ENCODE measurements around the gene FOXP4.

DNA sequence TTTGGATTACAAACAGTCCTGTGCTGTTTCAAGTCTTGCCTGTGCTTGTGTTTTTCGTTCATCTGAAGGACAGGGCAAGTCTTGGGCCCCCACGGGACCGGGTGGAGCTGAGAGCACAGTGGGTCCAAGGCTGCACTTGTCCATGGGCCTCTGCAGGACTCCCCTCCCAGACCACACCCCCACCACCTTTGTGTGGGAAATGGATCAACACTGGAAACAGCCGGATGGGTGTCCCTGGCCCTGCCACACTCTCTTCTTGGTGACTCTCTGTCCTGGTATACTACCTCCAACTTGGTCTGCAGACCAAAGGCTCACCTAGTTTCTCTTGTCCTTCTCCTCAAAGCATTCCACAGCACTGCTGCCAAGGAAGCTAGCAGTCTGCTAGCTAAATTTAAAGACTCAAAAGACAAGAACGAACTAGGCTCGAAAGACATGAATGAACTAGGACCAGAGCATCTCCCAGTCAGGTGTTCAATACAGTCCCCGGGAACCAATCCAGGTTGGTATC, 16.7 kb downstream of the KCNK5 start:
- RRBS = 93% methylated on average over 2 of the region's 7 CpGs

GRCh38 chr6:39345010-39345311, 22.5 kb upstream of the KCNK16 start:
- RRBS = 35% methylated on average over 2 of the region's 6 CpGs

- RRBS = no CpG with 5 or more reads among the region's 9 CpGs
Observed at GRCh38 chr6:39819740-39820303, 27.6 kb downstream of the DAAM2 start.

DNA sequence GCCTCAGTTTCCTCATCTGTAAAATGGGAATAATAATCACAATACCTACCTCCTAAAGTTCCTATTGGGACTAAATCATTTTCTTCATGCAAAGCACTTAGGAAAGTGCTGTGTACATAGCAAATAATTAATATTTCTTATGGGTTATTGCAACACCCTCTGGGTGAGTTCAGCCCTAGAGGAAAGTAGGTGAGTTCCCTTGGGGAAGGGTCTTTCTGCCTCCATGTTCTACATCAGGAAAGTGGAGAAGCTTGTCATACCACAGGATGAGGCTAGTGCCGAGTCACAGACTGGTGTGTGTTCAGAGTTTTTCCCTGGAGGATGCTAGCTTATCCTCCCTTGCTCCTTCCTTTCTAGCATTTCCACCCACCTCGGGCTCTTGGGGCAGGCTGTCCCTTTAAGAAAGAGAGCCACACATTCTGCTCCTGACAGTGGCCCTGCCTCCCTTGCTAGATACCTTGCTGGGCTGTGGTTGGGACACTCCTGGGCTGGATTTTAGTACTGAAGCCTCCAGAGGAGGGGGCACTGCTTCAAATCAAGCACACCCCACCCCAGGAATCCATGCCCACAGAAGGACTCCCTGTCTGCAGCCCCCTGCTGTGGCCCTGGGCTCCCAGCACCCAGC, 28.7 kb downstream of the DAAM2 start:
- RRBS = no CpG with 5 or more reads among the region's 2 CpGs

DNA sequence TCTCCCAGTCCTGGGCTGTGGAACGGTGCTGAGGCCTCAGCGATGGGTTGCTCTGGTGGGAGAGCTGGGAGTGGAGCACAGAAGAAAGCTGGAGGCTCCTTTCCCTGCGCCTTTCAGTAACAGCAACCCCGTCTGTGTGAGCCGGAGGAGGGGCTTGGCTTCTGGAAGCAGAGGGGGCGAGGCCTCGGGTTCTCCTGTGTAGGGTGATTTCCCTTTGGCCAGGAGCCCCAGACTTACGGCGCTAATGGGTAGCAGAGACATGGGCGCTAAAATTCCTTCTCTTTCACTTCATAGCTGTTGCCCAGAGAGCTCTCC, 55.0 kb downstream of the DAAM2 start:
- RRBS = no CpG with 5 or more reads among the region's 10 CpGs

GRCh38 chr6:39901468-39902085, 32.7 kb downstream of the MOCS1 start:
- RRBS = no CpG with 5 or more reads among the region's 20 CpGs

DNA sequence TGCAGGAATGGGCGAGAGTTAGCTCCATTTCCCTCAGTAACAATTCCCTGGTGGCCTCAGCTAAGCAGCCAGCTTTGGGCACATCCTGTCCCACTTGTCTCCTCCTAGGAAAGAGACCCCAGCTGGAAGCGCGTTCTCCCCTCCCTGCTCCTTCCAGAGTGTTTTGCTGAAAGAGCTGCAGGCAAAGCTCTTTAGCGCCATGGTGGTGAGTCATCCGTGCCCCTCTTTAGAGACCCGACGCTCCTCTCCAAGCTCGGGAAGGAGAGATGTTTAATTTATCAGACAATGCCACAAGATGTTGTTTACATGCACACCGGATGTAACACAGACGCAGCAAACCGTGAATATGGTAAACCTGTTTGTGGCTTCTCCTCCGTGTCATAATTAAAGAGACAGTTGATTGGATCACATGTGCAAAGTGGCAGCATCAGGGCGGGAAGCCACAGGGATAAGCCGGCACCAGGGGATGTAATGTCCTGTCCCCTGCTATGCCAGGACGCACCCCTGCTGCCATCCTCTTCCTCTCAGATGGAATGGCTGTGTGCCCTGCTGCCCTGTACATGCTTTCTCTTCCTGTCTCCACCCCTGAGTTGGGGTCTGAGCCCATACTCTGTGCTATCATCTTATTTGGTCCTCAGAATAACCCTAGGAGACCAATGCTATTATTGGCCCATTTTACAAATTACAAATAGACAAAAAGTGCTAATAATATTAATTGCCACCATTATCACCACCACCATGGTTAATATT, 109.4 kb downstream of the LRFN2 start:
- RRBS = 4% methylated on average over 5 of the region's 15 CpGs

DNA sequence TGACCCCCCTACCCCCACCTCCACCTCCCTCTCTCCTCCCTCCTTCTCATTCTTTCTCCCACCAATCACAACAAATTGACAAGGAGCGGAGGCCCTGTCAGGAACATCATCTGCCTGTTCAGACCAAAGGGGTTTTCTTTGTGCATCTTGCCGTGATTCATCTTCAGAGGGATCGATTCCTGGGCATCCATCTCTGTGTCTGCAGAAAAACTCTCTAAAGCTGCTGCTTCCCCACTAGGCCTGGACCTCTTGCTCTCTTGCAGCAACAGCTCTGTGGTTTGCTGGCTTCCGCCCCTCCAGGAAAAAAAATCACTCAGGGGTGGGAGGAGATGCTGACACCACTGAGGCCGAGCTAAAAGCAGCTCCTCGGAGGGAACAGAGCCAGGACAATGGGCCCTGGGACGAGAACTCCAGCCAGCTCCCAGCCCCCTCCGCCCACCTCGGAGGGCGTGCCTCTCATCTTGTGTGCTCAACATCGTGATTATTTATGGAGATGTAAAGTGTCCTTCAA, 53.3 kb upstream of the LRFN2 start:
- RRBS = no CpG with 5 or more reads among the region's 11 CpGs

DNA sequence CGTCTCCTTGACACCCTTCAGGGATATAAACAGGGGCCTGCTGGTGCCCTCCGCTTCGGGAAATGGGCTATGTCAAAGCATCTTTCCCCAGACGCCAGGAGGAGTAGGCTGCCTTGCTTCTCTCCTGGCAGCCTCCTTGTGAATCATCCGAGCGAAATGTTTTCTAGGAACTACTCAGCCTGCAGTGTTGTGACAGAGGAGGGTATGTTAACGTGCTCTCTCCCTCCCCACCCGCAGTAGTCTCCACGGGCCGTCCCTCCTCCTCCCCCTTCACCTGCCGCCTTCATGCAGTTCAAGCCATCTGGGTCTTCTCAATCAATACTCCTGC, 168.1 kb upstream of the LRFN2 start:
- RRBS = no CpG with 5 or more reads among the region's 11 CpGs

DNA sequence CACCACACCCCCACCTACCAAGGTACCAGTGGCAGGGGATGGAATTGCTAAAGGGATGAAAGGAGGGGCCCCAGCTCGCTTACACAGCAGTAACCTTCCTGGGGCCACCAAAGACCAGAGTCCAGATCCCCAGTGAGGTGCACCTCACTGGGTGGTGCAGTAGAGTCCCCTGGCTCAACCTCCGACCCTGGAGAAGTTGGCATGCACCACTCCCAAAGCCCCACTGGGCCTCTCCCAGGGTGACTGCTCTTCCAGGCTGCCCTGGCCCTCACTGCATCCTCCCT, 821 bp downstream of the UNC5CL start:
- RRBS = no CpG with 5 or more reads among the region's 2 CpGs

GRCh38 chr6:41063816-41064458, 8.2 kb downstream of the OARD1 start:
- RRBS = no CpG with 5 or more reads among the region's 5 CpGs

DNA sequence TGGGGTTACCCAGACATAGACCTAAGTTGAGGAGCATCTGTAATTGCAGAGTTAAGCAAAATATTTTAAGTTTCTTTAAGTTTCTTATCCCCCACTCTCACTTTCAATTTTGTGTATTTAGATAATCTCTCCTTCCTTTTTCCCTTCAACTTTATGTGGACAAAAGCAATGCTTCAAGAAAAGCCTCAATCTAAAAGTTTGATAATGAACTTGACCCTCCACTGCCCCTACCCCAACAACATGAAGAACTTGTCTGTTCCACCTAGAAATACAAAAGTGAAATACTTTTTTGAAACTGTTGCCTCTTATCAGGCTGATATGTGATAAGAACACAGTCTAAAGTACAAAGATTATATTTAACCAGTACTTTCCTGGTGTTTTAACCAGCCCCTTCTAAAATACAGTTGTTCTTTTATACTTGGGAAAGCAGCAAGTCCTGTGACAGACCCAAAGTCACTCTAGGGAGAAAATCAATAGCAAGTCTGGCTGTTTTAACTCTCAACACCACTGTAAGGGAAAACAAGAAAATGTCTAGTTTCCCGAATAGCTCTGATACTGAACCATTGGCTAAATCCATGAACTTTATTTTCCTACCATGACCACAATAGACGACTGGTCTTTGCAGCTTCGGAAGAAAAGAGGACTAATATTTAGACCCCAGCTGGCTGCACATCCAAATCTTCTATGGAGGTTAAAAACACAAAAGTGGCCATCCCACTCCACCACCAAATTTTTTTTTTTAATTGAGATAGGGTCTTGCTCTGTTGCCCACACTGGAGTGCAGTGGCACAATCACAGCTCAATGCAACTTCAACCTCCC, 6.5 kb downstream of the OARD1 start:
- RRBS = no CpG with 5 or more reads among the region's 3 CpGs

DNA sequence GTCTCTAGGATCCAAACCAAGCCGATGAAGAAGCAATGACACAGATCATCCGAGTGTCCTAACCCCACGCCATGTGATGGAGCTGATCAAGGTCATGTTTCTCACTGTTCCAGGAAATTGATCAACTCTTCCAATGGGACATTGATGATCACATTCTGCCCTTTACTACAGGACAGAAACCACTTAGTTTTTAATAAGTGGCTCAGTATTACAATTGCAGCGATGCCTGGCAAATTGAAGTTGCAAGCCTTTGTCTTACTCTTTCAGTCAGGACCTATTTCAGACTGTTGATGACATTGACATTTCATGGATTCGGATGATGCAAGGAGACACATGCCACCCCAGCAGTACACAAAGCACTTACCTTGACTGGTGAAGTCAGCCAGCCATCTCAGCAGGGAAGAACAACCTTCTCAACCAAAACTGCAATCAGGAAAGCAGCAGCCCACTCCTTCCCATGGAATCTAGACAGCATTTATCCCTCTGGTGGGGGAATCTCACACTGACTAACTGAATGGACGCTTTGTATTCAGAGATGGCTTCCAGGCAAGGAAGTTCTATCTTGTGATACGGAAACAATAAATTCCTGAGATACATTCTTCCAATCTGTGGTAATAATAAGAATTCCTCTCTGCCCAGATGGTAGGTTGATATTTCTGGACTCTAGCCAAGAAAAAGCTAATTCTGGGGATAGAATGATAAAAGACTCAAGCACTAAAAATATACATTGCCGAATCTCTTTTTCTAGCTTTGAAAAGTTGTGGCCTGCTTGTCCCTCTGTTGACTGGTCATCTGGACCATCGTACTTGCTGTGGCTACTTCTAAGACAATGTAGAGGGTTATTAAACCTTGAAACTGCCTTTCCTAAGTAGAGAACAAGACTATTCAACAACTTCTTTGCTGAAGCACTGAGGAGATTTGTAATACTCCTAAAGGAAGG, 24.8 kb downstream of the NFYA start:
- RRBS = no CpG with 5 or more reads among the region's 9 CpGs

- RRBS = no CpG with 5 or more reads among the region's 6 CpGs
Observed at GRCh38 chr6:41101615-41102620, 29.1 kb downstream of the NFYA start.

DNA sequence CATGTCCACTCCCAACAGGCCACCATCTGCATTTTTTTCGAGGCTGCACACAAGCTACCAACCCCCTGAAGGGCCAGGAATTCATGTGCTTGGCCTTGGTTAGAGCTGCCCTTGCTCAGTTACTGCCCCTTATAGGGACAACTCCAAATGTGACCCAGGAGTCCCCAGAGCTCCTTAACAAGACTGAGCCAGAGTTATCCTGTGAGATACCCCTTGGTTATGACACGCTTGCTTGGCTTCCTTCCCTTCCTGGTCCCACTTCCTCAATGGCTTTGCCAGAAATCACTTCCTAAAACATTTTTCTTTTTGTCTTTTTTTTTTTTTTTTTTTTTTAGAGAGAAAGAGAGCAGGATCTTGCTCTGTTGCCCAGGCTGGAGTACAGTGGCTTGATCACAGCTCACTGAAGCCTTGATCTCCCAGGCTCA, 8.9 kb downstream of the TREM1 start:
- RRBS = no CpG with 5 or more reads among the region's 2 CpGs

DNA sequence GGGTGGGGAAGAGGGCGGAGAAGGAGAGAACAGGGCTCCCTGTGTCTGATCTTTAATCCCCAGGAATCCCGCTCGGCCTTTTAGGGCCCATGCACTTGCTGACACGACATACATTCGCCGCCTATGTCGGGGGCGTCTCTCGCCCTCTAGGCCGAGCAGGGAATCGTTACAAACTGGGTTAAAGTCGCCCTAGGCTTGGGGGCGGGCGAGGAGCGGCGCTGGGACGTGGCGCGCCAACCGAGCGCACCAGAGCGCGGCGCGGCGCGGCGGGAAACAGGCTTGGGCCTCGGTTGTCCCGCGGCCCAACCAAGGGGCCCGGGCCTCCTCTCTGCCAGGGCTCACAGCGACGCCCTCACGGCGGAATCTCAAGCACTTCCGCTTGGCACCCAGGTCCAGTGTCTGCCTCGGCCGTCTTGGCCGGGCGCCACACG, 71.3 kb downstream of the NCR2 start:
- RRBS = 86% methylated on average over 3 of the region's 42 CpGs

GRCh38 chr6:41427326-41427781, 91.9 kb downstream of the NCR2 start:
- RRBS = 3% methylated on average over 11 of the region's 27 CpGs

DNA sequence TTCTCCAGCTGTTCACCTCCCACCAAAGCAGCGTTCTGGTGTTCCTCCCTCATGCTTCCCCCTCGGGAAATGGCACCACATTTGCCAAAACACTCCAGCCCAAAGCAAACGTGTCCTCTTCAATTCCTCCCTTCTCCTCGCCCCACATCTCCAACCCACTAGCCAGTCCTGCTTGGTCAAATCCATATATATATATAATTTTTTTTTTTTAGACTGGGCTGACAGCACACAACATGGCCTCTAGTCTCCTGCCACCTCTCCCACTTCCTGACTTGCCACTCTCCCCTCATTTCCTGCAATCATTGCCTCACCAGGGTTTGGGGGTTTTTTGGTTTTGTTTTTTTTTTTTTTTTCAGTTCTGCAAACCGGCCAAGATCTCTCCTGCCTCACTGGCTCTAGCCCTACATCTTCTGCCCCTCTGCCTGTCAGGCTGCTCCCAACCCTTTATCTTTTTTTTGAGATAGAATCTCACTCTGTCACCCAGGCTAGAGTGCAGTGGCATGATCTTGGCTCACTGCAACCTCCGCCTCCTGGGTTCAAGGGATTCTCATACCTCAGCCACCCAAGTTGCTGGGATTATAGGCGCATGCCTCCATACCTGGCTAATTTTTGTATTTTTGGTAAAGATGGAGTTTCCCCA, 104.6 kb downstream of the NCR2 start:
- RRBS = no CpG with 5 or more reads among the region's 7 CpGs

DNA sequence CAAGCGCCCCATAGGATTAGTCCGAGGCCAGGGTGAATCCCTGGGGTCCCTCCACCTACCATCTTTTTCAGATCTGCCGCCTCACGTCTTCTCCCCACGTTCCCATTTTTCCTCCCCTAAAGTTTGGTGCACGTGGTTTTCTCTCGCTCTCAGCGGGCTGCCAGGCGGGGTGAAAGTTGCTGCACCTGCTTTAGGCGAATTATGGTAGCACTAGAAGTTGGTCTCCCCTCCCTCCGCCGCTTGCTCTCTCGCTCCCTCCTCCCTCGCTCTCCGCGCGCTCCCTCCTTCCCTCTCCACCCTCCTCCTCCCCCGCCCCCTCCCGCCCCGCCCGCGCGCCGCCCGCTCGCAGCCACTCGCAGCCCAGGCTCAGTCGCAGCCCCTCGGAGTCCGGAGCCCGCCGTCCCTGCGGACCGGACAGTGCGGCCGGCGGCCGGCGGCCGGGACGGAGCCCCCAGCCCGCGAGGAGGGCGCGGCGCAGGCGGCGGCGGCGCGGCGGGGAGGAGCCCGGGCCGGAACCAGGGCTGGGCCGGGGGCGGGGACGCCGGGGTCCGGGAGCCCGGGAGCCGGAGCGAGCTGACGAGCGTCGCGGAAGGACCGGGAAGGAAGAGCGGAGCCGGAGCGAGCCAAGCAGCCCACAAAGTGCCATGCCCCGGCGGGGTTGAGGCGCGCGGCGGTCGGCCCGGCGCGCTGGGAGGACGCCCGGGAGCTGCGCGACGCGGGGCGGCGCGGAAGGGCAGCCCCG, at the start of gene FOXP4:
Gene FOXP4, plus strand, starts transcription at position 352 of the 742 bp plus-strand sequence.
- RRBS = 2% methylated on average over 23 of the region's 90 CpGs